Pericardium fibroblast (primary cell): ENCODE measurements around a stretch of chr11.

GRCh38 chr11:131423540-131423778 lies 53.0 kb downstream of the NTM start:
- RAMPAGE, long total RNA, result no peak

- RAMPAGE, long total RNA, result no peak
These were observed 899.5 kb downstream of the OPCML start for GRCh38 chr11:132632697-132633306.

DNA sequence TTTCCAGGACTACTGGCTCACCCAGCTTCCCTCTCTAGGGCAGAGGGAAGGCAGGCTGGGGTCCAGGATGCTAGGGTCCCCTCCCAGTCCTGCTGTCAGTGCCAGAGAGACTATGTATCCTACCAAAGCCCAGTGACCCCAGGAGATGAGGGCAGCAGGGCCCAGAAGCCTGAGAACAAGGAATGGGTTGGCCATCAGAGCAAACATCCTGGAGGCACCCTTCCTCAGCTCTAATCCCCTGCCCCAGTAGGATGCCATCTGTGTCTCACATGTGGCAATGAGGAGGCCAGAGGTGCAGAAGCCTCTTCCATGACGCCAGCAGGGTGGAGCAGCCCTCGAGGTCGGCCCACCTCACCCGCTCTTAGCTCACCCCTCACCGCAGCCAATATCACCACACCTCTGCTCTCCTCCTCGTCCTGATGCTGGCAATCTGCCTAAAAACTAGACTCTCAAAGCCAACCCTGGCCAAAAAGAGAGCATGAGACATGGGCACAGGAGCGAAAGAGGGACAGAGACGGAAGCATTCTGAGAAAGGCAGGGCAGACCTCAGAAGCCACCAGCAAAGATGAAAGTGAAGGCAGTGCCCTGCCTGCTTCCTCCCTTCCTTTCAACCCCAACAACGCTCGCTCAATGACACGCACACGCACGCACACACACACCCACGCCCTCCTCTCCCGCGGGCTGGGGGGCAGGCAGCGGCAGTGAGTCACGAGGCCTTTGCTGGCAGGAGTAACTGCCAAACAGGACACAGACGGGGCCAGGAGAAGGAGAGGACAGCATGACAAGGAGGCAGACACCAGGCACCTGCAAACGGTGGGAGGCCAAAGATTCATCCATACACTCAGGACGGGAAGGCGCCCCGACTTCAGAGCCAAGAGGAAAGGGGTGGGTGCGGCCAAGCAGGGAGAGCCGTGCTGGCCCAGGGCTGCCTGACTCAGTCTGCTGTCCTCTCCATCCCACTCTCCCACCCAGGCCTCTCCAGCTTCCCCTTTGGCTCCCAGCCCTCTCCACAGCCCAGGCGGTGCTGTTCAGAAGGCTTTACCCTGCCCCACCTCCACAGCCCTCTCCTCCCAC lies 11.6 kb downstream of the IGSF9B start:
- RAMPAGE, long total RNA, result no peak

DNA sequence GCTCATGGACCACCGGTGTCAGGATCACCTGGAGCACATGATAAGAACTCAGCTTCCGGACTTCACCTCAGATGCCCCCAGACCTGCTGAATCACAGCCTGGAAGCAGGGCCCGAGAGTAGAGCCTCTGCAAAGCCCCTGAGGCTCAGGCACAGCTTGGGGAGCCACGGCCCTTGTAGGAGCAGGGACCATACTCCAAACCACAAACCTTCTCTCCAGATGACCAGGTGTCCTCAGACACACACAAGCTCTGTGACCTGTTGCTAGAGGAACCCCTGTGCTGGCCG lies 13.9 kb upstream of the IGSF9B start:
- RAMPAGE, long total RNA, result no peak

DNA sequence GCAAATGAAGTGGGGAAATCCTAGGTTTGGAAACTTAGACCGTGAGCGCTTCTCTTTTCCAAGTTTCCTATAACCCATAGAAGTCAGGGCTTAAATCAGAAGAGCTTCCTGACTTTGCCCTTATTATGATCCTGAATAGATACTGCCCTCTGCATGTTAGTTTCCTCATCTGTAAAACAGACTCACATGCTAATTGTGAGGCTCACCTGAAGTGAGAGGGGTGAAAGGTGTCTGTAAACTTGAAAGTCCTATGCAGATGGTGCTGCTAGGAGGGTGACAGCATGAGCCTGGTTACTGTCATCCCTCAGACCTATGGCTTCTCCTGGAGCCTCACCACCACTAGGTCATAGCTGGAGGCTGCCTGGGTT lies 229.4 kb upstream of the B3GAT1 start:
- RAMPAGE, long total RNA, result no peak